Caco-2 (cell line): ENCODE measurements around the genes ACER3 and KCTD14.

DNA sequence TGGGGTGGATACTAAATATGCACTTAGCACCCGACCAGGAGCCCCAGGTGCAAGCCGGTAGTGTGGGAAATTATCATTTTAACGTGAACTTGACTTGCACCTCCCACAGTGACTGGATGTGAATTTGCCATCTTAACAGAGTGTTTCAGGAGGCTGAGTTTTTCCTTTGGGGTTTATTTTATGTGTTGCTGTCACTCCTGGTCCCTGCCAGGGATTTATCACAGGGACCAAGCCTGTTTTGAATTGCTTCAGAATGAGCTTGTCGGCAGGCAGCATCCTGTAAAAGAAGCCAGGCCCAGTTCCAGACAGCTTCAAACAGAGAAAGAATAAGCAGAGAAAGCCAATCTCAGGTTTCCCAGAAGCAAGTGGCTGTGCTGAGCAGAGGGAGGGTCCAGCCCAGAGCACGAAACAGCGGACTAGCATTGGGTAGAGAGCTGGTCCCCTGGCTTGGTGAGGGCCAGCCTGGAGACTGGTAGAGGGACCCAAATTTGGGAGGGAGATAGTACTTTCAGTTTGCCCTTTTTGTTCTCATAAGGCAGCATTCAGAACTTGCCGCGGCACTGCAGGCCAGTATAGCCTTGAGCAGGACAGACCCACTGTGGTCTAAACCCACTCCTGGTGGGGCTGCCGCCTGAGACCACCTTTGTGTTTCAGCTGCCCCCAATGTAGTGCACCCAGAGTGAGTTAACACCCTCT lies 48.0 kb upstream of the TSKU start:
- PRO-cap = no peak
- RRBS = no CpG with 5 or more reads among the region's 9 CpGs

- PRO-cap = no peak
- RRBS = no CpG with 5 or more reads among the region's 7 CpGs
Measured at GRCh38 chr11:76757933-76758446, 25.2 kb upstream of the TSKU start.

DNA sequence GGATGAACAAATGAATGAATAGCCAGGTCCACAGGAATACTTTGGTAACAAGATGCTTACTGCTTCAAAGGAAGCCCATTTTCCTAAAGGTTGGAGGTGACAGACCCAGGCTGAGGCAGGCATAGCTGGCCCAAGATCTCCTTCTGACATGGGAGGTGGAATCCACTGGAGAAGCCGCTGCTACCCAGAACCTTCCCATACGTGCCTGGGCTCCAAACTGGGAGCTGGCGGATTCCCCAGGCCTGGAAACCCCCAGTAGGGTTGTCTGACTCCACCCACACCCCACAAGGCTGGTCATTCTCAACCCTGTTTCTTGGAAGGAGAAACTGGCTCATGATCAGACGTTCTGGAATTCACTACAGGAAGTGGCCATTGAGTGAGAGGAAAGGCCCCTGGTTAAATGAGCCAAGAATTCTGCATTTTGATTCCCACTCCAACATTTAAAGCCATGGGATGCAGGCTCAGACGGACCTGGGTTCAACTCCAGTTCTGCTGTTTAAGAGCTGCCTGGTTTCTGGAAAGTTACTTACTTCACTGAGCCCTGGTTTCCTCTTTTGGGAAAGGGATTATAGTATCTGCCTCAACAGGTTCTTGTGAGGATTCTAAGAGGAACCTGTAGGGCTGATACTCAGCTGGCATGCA lies 19.5 kb upstream of the TSKU start:
- PRO-cap = no peak
- RRBS = no CpG with 5 or more reads among the region's 5 CpGs

DNA sequence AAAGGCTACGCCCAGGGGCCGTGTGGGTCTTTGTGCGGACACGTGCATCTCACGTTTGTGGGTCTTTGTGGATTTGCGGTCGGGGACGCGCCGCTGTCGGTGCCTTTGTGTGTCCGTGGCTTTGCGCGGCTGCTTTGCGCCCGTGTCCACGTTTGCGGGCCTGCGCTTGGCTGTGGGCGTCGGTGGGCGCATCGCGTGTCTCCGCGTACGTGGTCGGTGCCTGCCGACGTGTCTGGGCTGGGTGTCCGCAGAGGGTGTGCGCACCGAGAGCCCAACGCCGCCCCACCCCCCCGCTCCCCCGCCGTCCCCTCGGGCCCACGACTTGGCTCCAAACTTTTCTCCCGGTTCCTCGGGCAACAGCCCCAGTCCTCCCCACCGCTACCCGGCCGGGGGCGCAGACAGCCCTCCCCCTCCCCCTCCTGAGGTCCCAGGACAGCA lies 483 bp downstream of the TSKU start:
- PRO-cap = bidirectional peak, plus-strand start outside the sequence, minus-strand start at position 230 of the sequence
- RRBS = no CpG with 5 or more reads among the region's 46 CpGs

GRCh38 chr11:76785068-76786218 lies 2.3 kb downstream of the TSKU start:
- PRO-cap = no peak
- RRBS = no CpG with 5 or more reads among the region's 11 CpGs

DNA sequence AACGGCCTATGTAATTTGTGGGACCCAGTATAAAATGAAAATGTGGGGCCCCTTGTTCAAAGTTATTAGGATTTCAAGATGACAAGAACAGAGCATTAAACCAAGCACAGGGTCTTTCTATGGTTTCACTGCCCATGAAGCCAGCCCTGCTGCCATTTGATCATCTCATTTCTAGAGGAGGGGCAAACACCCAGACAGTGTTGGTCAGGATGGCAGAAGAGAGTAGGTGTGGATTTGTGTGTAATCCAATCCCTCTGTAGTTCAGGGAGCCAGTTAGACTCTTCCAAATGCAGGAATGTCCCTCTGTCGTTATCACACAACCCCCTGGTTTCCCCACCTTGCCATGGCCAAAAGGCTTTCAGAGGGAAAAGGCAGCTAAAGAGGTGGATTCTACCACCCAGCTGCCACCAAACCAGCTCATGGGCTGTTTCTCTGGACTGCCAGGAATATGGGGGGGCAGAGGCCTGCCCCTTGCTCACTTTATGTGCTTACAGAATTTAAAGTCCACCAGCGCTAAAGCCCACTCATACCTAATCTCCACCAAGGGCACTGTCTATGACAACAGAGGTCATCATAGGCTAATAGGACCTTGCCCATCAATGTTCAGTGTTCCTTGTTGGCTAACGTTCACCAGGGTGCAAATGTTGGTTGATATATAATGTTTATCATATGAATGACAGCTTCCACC lies 18.1 kb downstream of the TSKU start:
- PRO-cap = no peak
- RRBS = no CpG with 5 or more reads among the region's 4 CpGs

GRCh38 chr11:76839333-76839820 lies 21.3 kb upstream of the ACER3 start:
- PRO-cap = no peak
- RRBS = no CpG with 5 or more reads among the region's 1 CpG

- PRO-cap = bidirectional peak, plus-strand start at chr11:76860937, minus-strand start at chr11:76860687; bidirectional peak, plus-strand start at chr11:76861151, minus-strand start at chr11:76861087
- RRBS = 4% methylated on average over 40 of the region's 83 CpGs
Measured at GRCh38 chr11:76860288-76861649, at the start of gene ACER3. Gene ACER3 (plus strand): TSS chr11:76860918.

- PRO-cap = no peak
- RRBS = no CpG with 5 or more reads among the region's 7 CpGs
Measured at GRCh38 chr11:76919825-76920756, 59.4 kb downstream of the ACER3 start.

GRCh38 chr11:77027687-77028287 lies 6.4 kb upstream of the B3GNT6 start:
- PRO-cap = no peak
- RRBS = no CpG with 5 or more reads among the region's 5 CpGs

- PRO-cap = no peak
- RRBS = 94% methylated on average over 5 of the region's 13 CpGs
Measured at GRCh38 chr11:77082848-77083480, 16.2 kb downstream of the CAPN5 start.

GRCh38 chr11:77175714-77176338 lies 47.8 kb downstream of the MYO7A start:
- PRO-cap = no peak
- RRBS = no CpG with 5 or more reads among the region's 13 CpGs

GRCh38 chr11:77411645-77412319 lies 62.1 kb downstream of the PAK1 start:
- PRO-cap = no peak
- RRBS = 96% methylated on average over 6 of the region's 35 CpGs

- PRO-cap = bidirectional peak, plus-strand start at chr11:78023340, minus-strand start at chr11:78023232
- RRBS = no CpG with 5 or more reads among the region's 30 CpGs
Measured at GRCh38 chr11:78022986-78023677, at the start of gene KCTD14. Gene KCTD14 (minus strand): TSS chr11:78023276.

DNA sequence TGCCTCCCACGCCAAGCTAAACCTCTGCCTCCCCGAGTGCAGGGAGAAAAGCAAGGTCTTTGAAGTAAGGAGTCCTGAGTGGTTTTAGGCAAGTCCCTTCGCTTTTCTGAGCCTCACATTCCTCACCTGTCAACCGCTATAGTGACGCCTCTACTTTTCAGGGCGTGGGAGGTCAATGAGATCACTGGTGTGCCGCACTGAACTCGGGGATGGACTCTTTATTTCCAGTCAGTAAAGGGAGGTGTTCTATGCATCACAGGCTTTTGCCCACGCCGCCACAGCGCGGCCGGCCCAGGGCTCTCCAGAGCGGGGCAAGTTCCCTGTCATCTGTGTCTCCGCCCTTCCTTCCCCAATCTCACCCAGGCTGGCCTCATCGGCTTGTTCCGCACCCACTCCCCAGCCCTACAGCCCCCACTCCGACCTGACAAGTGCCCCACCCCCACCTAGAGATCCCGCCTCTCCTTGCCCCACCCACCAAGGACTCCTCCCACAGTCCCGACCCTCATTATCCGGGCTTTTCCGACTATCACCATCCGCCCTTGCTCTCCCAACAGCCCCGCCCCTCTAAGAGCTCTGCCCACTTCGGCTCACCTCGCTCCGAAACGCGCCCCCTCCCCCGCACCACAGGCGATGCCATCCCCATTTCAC lies 494 bp downstream of the KCTD21 start:
- PRO-cap = bidirectional peak, plus-strand start at position 505 of the sequence, minus-strand start at position 357 of the sequence
- RRBS = no CpG with 5 or more reads among the region's 31 CpGs

- PRO-cap = no peak
- RRBS = no CpG with 5 or more reads among the region's 5 CpGs
Measured at GRCh38 chr11:78192381-78192886, 3.7 kb downstream of the USP35 start.

DNA sequence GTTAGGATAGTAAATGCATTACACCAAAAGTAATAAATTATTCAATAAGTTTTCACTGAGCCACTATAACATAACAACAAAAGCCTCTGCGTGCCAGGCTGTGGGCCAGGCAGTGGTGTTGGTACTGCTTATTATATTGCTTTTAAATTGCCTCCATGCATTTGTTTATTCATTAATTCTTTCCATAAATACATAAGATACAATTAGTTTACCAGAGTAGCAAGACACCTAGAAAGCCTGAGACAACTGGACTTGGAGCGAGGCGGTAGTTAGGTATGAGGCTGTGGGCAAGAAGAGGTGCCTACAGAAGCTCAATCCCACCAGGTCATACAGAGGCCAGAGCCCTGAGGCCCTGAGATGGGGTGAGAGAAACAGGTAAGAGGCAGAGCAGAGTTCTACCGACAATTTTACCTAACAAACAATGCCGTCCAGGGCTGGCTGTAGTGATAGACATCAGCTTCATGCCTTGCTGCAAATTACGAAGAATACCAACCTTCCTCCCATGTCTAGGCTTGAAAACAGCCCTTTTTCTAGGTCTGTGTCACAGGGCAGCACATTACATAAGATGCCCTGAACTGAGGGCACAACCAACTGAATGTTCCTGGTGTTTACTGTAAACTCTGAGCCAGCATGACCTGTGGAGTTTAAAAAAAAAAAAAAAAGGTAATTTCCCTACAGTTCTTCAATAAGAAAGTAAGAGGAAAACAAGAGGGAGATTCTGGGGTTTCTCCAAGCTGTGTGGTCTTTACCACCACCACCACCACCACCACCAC lies 105.9 kb downstream of the GAB2 start:
- PRO-cap = no peak
- RRBS = no CpG with 5 or more reads among the region's 6 CpGs

GRCh38 chr11:78313235-78313786 lies 104.3 kb downstream of the GAB2 start:
- PRO-cap = no peak
- RRBS = no CpG with 5 or more reads among the region's 2 CpGs

DNA sequence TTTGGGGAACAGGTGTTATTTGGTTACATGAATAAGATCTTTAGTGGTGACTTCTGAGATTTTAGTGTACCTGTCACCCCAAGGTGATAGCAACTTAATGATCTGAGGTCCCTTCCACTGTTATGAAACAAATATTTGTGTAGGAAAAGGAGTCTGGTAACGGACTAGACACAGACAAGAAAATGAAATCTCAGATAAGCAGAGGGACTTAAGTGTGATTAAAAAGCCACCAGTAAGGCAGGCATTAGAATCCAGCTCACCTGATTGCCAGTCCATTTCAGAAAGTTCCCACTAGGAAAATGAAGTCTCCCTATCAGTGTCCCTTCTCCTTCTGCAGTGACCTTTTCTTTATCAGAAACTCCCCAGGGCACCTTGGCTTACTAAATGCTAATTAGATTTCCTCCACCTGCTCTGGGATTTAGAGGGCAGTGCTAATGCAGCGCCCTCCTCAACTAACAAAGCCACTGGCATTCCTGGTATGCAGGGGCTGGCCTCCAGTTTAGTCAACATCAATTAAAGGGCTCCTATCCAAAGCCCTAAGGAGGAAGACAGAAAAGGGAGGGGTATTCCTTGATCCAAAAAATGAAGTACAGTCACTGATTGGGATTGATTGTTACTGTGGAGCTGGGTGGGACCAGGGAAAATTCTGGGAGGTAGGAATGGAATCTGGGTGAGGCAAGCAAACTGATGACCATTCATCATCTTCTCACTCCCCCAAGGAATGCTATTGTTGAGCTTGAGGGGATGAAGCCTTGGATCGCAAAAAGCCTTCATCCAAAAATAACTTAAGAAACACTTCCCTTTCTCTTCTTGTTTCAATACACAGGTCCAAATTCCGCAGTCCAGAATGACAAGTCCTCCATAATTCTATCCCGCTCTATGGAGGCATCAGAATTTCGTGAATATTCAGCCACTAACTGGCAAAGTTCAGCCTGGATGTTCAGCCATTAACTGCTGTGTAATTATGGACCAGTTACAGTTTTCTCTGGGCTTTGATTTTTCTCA lies 52.3 kb downstream of the GAB2 start:
- PRO-cap = bidirectional peak, plus-strand start at position 727 of the sequence, minus-strand start at position 333 of the sequence
- RRBS = no CpG with 5 or more reads among the region's 6 CpGs

DNA sequence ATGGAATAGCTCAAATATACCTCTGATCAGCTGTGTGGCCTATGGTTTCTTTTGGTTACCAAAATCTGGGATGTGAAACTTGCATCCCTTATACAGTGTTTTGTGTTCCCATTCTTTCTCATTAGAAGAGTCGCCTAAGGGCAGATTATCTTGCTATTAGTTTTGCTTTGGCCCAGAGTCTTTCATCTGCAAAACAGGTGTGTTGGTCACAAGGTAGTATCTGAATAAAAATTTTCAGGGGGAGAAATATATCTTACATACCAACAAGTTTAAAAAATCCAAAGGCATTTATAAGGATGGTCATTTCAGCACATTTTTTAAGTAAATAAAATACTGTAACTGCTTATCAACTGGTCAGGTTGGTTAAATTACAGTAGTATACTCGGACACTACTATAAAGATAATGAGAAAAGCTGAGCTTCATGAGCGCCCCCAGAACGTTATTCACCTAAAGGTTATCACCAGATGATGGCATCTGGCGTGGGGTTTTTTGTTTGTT lies 48.2 kb downstream of the GAB2 start:
- PRO-cap = no peak
- RRBS = no CpG with 5 or more reads among the region's 5 CpGs